Peripheral blood mononuclear cell (primary cell): ENCODE measurements around the gene CDX1.

DNA sequence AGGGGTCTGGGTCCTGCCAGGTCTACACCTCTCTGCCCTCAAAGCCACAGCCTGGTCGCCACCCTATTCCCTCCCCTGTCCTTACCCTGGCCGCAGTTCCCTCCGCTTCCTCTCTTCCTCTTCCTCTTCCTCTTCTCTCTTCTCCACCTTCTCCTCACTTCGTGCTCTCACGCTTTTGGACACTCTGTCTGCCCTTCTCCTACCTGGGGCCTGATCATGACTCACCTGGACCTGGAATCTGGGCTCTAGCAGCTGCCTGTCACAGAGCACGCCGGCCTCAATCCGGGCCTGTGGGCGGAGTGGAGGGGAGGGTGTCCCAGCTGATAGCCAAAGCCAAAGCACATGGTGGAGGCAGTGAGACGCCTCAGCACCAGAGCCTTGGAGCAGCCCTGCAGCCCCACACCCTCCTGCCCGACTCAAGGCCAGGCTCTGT is 26.8 kb upstream of the CSF1R start:
- PRO-cap, 8 experiments = no peak in any of the 8 experiments

DNA sequence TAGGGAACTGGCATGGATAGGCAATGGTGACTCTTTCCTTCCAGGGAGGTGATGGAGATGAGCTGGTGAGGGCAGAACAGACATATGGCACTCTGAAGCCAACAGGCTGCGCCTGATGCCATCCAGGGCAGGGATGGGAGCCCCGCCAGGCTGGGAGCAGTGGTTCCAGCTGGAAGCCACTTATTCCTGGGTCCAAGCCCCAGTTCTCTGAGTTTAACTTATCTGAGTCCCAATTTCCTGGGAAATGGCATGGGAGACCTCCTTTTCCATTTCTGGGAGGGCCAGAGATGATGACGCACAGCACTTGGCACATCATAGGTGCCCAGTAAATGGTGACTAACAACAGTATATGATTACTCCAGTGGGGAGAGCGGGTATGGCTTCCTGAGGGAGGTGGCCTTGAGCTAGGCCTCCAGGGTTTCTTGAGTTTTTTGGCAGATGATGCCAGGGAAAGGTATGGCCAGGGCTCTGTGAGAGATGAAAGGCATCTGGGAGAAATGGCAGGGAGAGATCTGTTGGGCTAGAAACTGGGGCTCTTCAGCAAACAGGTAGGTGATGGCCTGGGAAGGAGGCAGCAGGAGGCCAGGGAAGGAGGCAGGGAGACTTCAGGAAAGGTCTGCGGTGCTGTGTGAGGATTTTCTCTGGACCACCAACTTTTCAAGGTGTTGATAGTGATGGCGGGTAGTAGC is 7.1 kb downstream of the PDGFRB start:
- PRO-cap, 8 experiments = no peak in any of the 8 experiments

DNA sequence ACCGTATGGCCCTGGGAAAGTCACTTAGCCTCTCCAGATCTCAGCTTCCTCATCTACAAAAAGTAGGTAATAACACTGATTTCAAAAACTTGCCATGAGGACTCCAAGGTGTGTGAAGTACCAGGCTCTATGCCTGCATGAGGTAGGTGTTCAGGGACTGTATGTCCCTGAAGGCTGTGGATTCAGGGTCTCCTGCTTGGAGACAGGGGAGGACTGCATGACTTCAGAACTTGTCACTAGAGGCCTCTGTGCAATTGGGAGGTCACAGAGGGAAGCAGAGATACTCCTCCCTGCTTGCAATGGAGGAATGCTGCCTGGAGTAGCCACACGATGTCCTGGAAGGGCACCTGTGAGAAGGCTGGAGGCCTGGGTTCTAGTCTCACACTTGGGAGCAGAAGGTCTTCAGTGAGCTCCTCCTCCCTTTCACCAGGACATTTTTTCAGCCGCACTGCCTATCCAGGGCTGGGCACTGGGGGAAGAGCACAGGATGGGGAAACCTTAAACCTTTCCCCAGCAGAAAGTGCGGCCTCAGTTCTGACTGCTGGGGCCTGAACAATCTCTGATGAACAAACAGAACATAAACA is 2.1 kb downstream of the PDGFRB start:
- PRO-cap, 8 experiments = no peak in any of the 8 experiments

- PRO-cap, 8 experiments = no peak in any of the 8 experiments
Measured at GRCh38 chr5:150166299-150166905, at the start of gene CDX1. CDX1 (plus strand) TSS chr5:150166778.

- PRO-cap, 8 experiments = no peak in any of the 8 experiments
Measured at GRCh38 chr5:150303743-150303997, 965 bp upstream of the ARSI start.

DNA sequence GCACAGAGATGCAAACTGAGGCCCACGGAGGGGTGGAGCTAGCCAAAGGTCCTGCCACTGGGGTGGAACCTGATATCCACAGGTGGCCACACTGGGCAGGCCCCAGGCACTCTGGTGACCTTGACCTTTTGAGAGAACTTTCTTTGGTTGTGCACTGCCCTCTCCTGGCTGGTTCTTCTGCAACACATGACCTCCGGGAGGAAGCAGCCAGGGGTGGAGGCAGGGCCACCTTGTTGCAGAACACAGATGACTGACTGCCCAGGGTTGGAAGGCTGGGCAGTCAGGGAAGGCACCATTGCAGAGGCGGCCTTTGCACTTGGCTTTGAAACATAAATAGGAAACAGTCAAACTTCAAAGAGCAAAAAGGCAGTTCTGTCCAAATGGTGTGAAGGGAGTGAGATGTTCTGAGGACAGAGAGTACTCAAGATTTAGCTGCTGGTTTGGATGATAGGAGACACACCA is 6.9 kb upstream of the TCOF1 start:
- PRO-cap, 8 experiments = no peak in any of the 8 experiments

DNA sequence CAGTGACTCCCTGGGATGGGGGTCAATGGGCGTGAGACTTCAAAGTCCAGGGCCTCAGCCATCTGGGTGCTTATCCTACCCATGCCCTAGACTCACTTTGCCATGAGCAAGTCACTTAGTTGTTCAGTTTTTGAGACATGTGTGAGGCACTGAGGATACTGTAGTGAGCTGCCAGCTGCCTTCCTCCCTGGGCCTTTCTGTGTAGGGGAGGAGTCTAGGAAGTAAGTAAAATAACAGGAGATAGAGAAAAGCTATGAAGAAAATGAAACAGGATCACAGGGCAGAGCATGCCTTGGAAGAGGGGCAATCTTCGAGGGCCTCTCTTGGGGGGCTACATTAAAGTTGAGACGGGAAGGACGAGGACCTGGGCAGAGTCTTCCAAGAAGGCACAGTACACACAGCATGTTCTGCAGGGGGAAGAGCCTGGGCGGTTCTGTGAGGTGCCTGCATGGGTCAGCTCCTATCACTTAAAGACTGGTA is 5.9 kb downstream of the TCOF1 start:
- PRO-cap, 8 experiments = peak in 2 of 8 experiments; most common plus-strand start position 342 of the sequence (in 1); most common minus-strand start position 96 of the sequence (in 1)

- PRO-cap, 8 experiments = peak in 4 of 8 experiments; most common minus-strand start chr5:150386388 (in 2)
Measured at GRCh38 chr5:150385973-150386461, 26.7 kb downstream of the CD74 start.

DNA sequence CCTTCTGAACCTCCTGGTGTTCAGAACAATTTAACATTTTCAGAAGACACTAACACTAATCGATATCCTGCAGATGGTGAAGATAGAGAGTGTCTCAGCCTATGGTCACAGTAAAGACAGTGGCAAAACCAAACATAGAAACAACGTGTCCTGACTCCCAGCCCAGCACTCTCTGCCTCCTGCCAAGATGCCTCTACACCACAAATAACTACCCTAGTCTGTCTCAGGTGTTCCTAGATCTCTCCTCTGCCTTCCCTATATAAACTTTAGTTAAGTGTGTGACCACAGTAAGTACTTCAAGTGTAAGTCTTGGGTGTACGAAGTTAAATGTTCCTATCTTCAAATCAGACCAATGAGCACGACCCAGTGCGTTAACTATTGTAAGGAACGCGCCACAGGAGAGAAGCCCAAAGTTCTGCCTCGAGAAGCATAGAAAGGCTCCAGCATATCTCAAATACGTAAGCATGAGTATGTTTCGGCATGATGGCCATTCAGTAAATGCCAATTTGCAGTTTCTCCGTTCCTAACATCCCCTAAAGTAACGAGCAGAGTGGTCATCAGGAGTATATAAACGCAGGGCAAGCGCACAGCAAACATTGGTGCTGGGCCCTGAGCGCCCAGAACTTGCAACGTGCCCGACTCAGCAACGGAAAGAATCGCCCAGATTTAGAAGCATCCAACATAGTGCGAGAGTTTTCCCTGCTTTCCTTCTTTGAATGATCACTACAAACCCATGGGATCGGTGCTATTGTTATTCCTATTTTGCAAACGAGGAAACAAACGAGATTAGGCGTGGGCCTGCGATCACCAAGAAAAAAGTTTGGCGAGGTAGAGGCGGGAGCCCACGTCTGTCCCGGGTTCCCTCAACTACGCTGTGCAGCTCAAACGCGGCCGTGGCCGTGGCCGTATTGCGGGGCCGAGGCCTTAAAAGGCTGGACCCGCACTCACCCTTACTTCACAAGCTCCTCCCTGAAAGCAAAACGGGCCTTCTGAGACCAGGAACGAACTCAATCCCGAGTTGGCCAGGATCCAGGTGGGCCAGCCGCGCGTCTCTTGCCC is 672 bp downstream of the RPS14 start:
- PRO-cap, 8 experiments = peak in 8 of 8 experiments; most common plus-strand start position 596 of the sequence (in 7); most common minus-strand start position 819 of the sequence (in 3)

GRCh38 chr5:150484707-150485129 is 23.2 kb upstream of the NDST1 start:
- PRO-cap, 8 experiments = no peak in any of the 8 experiments

DNA sequence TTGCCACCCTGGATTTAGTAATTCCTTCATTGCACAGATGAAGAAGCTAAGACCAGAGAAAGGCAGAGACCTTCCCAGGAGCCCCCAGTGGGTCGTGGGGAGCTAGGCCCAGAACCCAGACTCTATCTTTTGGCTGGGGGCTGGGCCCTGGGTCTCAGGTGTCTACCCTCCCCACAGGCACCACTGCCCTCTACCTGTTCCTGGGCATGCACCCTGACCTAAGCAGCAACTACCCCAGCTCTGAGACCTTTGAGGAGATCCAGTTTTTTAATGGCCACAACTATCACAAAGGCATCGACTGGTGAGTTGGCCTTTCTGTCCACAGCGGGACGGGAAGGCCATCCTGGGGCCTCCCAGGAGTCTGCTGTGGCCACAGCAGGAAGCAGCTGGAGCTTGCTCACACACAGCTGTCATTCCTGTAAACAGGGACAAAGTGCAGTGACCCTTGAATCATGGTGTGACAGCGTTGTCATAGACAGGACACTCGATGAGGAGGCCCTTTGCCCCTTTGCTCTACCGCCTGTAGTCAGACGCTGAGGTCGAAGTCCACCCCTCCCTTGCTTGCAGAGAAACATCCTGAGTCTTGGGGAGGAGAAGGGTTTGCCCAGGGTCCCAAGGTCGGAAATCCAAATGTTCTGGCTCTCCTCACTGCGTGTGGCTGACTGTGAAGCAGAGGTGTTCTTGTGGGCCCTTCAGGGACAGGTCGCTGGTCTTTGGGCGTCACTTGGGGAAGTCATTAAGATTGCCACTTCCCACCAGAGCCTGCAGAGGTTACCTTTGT is 34.9 kb downstream of the NDST1 start:
- PRO-cap, 8 experiments = peak in 2 of 8 experiments; most common plus-strand start position 577 of the sequence (in 1)

GRCh38 chr5:150558513-150559486 is 50.9 kb downstream of the NDST1 start:
- PRO-cap, 8 experiments = peak in 1 of 8 experiments; most common plus-strand start chr5:150558952 (in 1)

DNA sequence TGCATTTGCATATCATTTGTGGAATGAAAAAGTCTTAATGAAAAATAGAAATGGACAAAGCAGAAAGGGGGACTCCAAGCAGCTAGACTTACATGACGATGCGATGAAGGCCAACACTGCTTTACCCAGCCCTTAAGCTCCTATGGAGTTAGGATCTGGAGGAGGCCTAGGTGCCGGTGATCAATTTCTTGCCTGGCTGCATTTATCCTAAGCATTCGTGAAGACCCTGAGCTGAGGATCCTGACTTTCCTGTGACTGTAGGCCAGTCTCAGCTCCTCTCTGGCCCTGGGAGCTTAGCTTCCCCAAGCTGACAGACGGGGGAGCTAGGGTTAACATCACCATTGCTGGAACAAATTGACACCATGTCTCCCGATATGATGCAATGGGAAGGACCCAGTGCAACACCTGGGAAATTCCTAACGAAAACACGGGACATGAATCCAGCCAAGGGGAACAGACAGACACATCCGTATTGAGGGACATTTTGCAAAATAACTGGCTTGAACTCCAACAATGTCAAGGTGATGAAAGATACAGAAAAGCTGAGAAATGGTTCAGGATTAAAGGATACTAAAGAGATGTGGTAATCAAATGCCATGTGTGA is 52.4 kb downstream of the NDST1 start:
- PRO-cap, 8 experiments = no peak in any of the 8 experiments

DNA sequence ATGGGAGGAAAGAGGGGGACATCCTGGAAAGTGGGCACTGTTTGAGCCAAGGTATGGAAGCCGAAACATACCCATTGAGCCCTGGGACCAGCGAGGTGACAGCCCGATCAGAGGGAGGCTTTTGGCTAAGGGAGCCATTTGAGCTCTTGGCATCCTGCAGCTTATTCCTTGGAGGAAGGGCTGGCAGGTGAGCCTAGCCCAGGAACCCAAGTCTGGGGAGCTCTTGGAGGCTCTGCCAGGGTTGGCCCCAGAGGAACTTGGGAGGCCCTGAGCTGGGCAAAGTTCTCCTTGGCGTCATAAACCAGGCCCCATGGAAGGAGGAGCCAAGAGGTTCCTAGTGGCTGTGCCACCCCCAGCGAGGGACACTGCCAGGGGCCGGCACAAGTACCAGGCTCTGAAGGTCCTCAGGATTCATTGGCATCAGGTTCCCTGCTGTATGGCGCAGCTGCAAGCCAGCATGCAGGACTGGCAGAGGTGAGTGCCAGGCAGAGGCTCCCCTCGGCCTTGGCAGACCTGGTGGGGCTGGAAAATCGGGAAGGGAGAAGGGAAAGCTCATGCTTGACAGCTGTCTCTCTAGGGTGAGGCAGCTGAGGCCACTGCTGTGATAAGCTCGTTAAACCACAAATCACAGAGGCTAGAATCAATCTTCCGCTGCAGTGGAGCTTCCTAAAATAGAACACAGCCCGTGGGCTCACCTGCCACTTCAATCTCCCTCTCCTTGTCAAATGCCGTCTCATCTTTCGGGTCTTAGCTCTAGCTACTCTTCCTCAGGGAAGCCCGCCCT is 54.6 kb upstream of the SYNPO start:
- PRO-cap, 8 experiments = no peak in any of the 8 experiments

GRCh38 chr5:150614916-150615758 is 25.3 kb upstream of the SYNPO start:
- PRO-cap, 8 experiments = no peak in any of the 8 experiments

DNA sequence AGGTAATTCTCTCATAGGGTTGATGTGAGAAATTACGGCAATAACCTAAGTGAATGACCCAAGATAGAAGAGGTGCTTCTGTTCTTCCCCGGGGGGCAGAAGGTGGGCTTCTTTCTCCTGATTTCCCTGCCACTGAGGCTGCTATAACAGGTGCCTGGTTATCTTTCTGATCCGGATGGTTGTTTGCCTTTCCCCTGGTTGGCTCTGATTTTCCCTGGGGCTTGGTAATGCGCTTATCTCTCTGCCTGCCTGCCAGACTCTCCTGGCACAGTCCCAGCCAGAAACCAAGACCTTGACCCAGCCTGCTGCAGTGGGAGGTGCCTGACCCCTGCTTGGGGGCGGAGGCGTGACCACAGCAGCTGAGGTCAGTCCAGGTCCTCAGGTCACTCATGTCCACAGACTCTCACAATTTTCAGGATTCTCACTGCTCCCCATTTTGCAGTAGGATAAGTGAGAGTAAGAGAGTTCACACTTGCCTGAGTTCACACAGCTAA is 24.5 kb upstream of the SYNPO start:
- PRO-cap, 8 experiments = no peak in any of the 8 experiments

DNA sequence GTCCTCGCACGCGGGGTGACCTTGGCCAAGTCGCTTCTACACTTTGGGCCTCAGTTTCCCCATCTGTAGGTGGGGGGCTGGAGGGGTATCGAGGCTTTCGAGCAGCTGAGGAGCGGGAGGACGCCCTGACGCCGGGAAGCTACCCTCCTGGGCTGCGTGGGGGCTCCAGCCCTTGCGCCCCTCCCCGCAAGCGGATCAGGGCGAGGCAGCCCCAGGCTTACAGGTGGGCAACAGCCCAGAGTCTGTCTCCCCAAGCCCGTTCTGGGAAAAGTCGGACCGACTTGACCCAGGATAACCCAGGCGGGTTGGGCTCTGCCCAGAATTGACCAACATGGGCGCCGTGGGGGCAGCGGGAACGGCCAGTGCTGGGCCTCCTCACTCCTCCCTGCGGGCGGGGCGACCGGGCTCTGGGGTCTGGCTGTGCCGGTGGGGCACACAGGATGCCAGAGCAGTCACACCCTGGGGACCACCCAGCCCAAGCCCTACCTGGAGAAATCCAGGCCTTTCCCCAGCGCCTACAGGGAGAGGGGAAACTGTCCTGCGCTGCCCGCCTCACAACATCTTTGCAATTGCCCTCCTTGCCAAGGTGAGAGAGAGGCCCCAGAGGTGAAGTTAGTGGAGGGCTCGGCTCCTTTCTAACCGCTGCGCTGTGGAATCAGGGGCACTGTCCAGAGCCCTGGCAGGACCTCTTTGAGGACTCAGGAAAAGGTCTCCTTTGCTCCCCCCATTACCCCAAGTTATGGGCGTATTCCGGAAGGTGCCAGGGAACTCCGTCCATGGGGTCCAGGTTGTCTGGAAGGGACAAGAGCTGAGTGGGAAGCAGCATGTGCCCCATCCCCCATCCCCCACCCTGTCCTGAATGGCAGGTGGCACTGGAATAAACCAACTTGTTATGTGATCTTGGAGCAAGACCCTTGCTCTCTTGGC is 15.2 kb upstream of the SYNPO start:
- PRO-cap, 8 experiments = no peak in any of the 8 experiments

DNA sequence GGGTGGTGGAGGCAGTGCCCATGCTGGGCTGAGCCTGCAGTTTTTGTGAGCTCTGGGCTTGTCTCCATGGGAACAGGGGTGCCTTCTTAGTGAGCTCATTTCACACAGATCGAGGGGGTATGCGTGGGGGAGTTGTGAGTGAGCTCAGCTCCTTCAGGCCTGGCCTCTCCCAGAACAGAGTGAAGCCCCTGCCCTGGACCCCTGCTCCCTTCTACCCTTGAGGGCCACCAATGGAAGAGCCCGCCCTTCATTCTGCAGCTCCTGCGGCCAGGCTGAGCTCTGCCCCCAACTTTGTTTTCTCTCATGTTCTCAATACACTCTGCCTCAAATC is 9.1 kb upstream of the MYOZ3 start:
- PRO-cap, 8 experiments = no peak in any of the 8 experiments

DNA sequence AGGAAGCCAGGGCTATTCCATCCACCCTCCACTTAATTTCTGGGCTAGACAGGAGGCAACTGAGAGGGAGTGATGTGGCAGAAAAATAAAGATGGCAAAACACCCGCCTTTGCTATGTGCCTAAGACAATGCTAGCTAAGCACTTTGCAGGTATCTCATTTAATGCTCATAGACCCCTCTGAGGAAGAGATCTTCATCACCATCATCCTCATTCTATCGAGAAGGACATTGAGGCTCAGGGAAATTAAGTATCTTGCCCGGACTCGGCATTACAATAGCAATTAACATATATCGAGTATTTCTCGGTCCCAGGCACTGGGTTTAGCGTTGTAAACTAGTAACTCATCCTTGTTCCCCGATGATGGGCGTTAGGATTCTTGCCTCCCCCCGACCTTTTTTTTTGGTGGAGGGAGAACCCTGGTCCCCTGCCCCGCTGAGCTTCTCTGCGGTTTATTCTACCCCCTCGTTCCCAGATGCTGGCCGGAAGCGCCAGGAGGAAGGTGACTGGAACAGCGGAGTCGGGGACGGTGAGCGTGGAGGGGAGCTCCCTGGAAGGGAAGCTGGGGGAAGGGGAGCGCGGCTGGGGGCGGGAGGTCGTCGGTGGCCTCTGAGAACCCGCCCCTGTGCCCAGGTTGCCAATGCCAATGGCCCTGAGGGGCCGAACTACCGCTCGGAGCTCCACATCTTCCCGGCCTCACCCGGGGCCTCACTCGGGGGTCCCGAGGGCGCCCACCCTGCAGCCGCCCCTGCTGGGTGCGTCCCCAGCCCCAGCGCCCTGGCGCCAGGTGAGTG is 10.3 kb downstream of the MYOZ3 start:
- PRO-cap, 8 experiments = no peak in any of the 8 experiments

GRCh38 chr5:150846628-150847059 is 323 bp downstream of the IRGM start:
- PRO-cap, 8 experiments = no peak in any of the 8 experiments